Metastatic Liver Carcinoma in the Lung (tissue), 2 donors: Measurements from ENCODE around the genes UBQLN1 and C9orf64.

GRCh38 chr9:81565115-81565654, 124.2 kb downstream of the TLE1 start:
- PRO-cap, 2 experiments = peak in 1 of 2 experiments; most common minus-strand start chr9:81565285 (in 1)

GRCh38 chr9:82558769-82559402, 504.1 kb downstream of the RASEF start:
- PRO-cap, 2 experiments = no peak in any of the 2 experiments

- PRO-cap, 2 experiments = peak in 1 of 2 experiments; most common minus-strand start chr9:83061836 (in 1)
These were observed 1.3 kb downstream of the RASEF start for GRCh38 chr9:83061679-83061935.

GRCh38 chr9:83451351-83451839, 86.8 kb downstream of the FRMD3 start:
- PRO-cap, 2 experiments = no peak in any of the 2 experiments

GRCh38 chr9:83508222-83508421, 30.1 kb downstream of the FRMD3 start:
- PRO-cap, 2 experiments = no peak in any of the 2 experiments

DNA sequence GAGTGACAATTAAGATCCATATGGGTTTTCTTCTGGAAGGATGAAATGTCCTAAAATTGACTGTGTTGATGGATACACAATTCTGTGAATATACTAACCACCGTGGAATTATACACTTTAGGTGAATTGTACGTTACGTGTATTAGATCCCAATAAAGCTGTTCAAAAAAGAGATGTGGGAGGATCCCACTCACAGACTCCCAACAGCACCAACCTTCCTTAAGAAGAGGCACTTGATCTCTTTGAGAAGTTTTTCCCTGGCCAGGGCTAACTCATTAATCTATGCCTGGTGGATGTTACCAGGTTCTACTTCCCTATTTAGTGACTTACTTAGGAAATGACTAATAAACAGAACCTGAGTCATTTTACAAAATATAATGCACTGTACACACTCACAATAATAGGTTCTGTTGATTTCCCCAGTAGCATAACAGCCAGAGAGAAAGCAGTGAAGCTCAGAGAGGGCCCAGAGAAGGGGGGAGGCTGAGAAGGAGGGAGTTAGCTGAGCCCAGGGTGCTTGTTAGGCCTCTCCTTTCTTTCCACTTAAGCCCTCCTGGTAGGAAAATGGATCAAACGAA, 27.2 kb downstream of the FRMD3 start:
- PRO-cap, 2 experiments = no peak in any of the 2 experiments

DNA sequence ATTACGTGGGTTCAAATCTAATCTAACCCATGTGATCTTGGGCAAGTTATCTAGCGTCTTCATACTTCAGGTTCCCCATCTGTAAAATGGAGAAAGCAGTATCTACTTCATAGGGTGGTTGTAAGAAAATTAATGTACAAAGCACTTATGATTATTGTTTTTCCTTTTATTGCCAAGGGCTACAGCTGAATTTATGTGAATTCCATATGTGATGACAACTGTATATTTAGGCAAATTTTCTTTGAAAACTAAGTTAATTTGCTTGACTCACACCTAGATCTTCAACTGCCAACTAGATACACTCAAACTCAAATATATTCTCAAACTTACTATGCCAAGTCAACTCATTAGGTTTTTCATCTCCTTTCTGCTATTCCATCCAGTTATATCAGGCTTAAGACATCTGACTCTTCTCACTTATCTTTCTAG, 37.9 kb downstream of the UBQLN1 start:
- PRO-cap, 2 experiments = no peak in any of the 2 experiments

GRCh38 chr9:83702030-83702390, 5.7 kb downstream of the UBQLN1 start:
- PRO-cap, 2 experiments = no peak in any of the 2 experiments

DNA sequence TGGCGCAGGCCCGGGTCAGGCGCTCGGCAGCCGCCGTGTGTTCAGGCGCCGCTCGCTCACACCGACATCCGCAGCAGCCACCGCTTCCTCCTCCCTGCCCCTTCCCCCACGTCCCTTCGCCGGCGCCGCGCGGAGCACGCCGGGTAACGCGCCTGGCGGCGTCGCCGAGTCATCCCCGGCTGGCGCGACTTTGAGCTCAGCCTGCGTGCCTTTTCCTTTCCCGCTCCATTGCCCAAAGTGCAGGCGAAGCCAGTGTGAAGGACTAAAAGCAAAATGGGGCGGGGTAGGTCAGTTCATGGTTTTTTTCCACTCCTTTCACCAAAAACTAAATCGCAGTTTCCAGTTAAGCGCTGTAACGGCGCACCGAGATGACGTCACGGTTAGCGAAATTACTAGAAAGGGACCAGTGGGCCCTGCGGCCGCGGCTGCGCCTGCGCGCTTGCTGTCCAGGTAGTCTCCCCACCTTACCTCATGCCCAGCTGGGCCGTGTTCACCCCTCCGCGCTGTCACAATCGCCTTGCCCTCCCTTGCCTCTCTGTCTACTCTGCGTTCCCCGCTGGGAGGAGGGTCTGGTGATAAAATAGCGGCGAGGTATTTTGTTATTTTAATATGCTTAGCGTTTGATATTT, at the start of gene UBQLN1:
UBQLN1 (minus strand) TSS at position 96 of the 629 bp plus-strand sequence.
- PRO-cap, 2 experiments = peak in 2 of 2 experiments; most common plus-strand start position 472 of the sequence (in 2); most common minus-strand start position 90 of the sequence (in 2)

- PRO-cap, 2 experiments = peak in 2 of 2 experiments; most common plus-strand start chr9:83956684 (in 1); most common minus-strand start chr9:83956550 (in 1)
These were observed at the start of gene C9orf64 for GRCh38 chr9:83955988-83957376. C9orf64 (minus strand) TSS chr9:83956742.

DNA sequence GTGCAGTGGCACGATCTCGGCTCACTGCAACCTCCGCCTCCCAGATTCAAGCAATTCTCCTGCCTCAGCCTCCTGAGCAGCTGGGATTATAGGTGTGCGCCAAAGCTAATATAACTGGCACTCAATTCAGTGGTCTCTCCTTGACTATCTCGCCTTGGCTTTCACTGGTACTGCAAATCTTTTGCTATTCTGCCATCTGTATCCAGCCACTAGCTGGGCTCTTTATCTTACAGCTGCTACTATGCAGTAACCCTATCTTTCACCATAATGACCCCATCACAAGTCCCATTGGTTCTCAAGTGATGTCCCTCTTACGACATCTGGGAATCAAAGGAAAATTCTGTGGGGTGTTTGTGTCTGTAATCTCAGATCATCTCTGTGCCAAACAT, 9.0 kb upstream of the C9orf64 start:
- PRO-cap, 2 experiments = no peak in any of the 2 experiments

GRCh38 chr9:83970714-83971311, 9.2 kb downstream of the HNRNPK start:
- PRO-cap, 2 experiments = no peak in any of the 2 experiments

GRCh38 chr9:84166901-84167378, 173.6 kb downstream of the SLC28A3 start:
- PRO-cap, 2 experiments = no peak in any of the 2 experiments

GRCh38 chr9:85046636-85046835, 377.0 kb downstream of the NTRK2 start:
- PRO-cap, 2 experiments = no peak in any of the 2 experiments

DNA sequence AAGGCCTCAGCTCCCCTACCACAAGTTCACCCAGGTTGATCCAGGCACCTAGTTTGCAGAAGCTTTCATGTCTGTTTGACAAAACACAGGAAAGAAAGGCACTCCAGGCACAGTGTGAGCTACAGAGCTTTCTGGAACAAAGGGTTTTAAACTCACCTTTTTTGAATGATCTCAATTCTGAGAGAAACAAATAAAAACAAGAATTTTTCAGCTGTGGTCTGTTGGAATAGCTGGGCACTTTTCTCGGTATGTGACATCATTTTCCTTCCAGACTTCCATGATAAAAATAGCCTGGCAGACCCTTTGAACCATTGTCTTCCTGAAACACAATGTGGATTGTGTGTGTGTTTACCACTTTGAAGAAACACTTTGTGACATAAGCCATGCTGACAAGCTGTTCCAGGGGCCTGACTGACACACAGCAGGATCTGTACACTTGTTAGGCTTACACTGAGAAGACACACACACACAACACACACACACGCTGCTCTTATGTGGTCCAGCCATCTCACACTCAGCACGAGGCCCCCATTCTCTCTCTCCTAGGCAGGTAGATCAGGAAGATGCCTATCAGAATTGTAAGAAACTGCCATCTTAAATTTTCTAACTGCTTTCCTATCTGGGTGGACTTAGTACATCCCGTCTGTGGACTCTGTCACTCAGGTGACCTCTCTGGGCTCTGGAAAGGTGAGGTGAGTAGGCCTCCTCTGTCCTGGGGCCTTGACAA, 214.1 kb downstream of the AGTPBP1 start:
- PRO-cap, 2 experiments = no peak in any of the 2 experiments

DNA sequence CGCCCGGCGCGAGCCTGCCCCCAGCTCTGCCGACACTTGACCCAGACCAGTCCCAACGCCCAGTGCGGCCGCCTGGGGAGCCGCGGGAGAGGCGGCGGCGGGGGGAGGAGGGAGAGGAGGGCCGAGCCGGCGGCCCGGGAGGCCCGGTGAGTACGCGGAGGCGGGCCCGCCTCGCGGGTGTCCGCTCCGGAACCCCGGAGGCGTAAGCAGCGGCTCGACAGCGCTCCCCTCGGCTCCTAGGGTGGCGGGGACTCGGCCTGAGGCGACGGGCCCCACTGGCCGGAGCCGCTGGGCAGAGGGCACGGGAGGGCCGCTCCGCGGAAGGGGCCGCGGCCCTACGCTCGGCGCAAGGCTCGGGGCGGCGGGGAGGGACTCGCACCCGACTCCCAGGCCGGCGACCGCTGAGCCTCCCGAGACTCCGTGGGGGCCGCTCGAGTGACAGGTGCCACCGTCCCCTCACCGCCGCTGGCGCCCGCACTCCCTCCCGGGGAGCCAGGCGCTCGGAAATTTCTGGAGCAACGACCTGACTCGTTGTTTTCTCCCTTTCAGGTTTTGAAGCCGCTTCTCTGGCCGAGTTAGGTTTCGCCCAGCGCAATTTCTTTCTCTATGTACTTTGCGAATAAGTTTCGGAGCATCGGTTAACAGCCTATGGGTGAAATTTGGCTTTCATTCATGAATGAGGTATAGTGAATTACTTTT, 63.8 kb upstream of the AGTPBP1 start:
- PRO-cap, 2 experiments = peak in 2 of 2 experiments; most common plus-strand start position 124 of the sequence (in 2)

- PRO-cap, 2 experiments = no peak in any of the 2 experiments
These were observed 97.9 kb upstream of the AGTPBP1 start for GRCh38 chr9:85839256-85840443.

- PRO-cap, 2 experiments = no peak in any of the 2 experiments
These were observed 59.4 kb downstream of the NAA35 start for GRCh38 chr9:86000367-86000639.

DNA sequence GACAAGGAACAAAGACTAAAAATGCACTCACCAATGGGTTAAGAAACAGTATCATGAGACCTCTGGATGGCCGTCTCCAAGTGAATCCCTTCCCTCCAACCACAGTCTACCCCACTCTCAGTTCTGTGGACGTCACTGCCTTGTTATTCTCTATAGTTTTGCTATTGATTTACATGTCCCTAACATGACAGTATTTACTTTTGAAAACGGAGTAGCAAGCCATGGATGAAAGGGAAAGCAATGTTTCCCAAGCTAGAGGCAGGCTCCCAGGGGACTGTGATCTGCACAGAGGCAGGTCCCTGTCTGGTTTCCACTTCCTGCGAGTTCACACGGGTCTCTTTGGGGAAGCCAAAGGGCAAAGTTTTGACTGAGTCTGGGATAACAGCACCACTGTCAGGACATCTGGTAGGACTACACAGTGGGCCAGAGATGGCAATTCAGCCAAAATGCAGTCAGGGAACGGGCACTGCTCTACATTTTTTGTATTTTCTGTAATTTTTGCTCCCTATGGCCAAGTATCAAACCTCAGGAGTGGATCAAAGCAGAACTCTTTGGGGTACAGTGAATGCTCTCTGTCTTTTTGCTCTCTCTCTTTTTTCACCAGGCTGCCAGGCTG, 12.7 kb downstream of the C9orf153 start:
- PRO-cap, 2 experiments = peak in 2 of 2 experiments; most common minus-strand start position 82 of the sequence (in 1)

GRCh38 chr9:86355675-86356125, 1.5 kb upstream of the TUT7 start:
- PRO-cap, 2 experiments = no peak in any of the 2 experiments